ENCODE measurements around a stretch of chr17.

DNA sequence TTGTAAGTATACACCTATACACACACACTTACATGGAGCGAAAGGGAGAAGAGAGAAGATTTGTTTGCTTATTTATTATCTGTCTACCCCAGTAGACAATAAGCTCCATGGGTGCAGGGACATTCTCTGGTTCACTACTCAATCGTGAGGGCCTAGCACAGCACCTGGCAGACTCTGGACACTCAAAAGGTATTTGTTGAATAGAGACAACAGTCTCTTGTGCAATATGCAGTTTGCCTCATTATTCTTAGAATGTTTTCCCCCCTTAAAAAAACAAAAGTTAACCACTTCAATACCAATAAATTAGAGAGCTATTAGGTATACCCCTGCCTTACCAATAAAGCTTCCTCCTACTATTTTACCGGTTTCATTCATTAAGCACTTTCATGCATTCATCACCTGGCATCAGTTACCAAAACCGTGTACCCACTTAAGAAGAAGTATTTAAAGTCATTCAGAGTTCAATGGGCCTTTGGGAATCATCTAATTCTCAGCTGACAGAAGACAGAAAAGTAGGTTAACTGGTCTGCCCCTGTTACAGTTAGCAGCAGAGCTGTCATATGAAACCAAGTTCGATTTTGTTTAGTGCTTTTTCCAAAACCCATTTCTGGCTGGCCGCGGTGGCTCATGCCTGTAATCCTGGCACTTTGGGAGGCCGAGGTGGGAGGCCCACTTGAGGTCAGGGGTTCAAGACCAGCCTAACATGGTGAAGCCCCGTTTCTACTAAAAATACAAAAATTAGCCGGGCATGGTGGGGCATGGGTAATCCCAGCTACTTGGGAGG is 1.8 kb downstream of the AKAP10 start:
- RRBS = no CpG with 5 or more reads among the region's 10 CpGs

GRCh38 chr17:19992688-19993288 is 15.2 kb upstream of the AKAP10 start:
- RRBS = no CpG with 5 or more reads among the region's 18 CpGs

- RRBS = no CpG with 5 or more reads among the region's 16 CpGs
These were observed 86.1 kb downstream of the SPECC1 start for GRCh38 chr17:20095058-20095776.

GRCh38 chr17:20156937-20157028 is 147.6 kb downstream of the SPECC1 start:
- RRBS = no CpG with 5 or more reads among the region's 1 CpG

DNA sequence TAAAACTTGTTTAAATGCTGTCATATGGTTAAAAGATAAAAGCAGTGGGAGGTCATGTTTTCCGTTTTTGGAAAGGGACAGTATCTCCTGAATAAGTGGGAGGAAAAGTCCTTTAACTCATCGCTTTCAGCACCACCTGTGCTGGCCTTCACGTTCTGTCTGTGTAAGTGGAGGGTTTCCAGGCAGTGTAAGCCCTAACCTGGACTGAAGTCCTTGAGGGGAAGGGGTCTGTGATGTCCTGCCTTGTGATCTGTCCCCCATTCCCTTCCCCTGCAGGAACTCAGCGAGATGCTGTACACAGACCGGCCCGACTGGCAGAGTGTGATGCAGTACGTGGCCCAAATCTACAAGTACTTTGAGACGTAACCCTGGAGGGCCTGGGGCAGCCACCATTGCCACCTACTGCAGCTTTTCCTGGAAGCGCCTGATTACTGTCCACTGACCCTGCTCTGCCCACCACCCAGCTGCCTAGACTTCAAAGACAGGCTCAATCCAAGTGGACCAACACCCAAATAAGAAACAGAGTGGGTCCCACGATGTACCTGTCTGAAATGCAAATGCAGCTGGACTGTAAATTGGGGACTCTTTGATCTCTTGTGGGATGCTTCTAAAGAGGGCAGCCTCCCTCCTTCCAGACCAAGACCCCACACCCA is 153.5 kb downstream of the LGALS9B start:
- RRBS = no CpG with 5 or more reads among the region's 10 CpGs

GRCh38 chr17:20706828-20707368 is 127.4 kb downstream of the CDRT15L2 start:
- RRBS = no CpG with 5 or more reads among the region's 15 CpGs

DNA sequence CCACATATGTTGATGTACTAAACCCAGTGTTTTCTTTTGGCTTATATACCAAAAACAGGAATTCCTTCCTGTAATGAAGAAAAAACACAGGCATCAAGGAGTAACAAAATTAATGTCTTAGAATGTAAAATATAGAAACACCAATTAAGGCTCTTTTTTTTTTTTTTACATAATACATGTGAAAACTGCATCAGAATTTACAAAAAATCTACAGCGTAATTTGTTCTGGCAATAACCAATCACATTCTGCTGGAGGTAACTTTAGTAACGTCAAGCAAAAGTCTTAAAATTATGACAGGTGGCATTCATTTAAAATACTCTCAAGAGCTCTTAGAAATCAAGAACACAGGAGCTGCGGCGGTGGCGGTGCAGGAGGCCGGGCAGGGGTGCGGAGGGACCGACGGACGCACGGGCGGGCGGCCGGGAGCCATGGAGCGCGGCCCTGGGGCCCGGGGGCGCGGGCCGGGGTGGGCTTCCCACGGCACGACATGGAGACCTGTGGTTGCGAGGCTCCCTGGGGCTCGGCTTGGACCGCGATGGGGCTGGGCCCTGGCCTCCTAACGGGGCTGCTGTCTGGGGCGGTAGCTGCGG is 202.4 kb downstream of the USP22 start:
- RRBS = no CpG with 5 or more reads among the region's 29 CpGs

- RRBS = 30% methylated on average over 7 of the region's 65 CpGs
These were observed 199.1 kb downstream of the USP22 start for GRCh38 chr17:20843669-20844184.

- RRBS = no CpG with 5 or more reads among the region's 2 CpGs
These were observed 122.0 kb downstream of the USP22 start for GRCh38 chr17:20920717-20921333.

DNA sequence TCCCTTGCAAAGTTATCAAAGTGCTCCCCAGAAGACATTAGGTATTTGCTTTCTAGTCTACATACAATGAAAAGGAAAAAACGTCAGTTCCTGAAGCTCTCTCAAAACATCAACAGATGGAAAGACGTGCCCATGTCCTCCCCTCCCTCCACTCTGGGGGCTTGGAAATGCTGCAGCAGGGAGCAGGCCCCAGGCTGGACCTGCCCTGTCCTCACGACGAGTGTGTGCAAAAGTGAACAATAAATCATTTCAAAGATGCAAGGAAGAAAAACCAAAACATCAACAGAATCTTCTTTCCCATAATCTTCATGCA is 118.5 kb downstream of the USP22 start:
- RRBS = no CpG with 5 or more reads among the region's 4 CpGs

DNA sequence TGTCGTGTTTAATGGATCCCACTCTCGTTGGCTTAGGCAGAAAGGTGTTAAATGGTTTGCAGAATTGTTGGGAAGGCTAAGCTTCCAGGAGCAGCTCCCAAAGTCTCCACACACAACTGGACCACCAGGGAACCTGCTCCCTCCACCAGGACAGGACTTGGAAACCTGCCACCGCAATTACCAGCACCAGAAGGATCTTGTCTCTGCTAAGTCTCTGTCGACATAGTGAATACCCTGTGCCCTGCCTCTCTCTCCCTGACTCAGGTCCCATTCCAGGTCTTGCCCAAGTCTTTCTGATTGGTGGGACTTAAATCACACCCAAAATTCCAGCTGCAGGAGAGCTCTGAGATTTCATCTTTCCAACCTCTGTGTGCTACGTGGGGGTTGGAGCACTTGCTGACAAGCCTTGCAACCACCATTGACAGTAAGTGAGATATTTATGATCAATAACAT is 86.9 kb downstream of the USP22 start:
- RRBS = no CpG with 5 or more reads among the region's 5 CpGs

- RRBS = no CpG with 5 or more reads among the region's 7 CpGs
These were observed 25.9 kb downstream of the USP22 start for GRCh38 chr17:21016937-21017333.

DNA sequence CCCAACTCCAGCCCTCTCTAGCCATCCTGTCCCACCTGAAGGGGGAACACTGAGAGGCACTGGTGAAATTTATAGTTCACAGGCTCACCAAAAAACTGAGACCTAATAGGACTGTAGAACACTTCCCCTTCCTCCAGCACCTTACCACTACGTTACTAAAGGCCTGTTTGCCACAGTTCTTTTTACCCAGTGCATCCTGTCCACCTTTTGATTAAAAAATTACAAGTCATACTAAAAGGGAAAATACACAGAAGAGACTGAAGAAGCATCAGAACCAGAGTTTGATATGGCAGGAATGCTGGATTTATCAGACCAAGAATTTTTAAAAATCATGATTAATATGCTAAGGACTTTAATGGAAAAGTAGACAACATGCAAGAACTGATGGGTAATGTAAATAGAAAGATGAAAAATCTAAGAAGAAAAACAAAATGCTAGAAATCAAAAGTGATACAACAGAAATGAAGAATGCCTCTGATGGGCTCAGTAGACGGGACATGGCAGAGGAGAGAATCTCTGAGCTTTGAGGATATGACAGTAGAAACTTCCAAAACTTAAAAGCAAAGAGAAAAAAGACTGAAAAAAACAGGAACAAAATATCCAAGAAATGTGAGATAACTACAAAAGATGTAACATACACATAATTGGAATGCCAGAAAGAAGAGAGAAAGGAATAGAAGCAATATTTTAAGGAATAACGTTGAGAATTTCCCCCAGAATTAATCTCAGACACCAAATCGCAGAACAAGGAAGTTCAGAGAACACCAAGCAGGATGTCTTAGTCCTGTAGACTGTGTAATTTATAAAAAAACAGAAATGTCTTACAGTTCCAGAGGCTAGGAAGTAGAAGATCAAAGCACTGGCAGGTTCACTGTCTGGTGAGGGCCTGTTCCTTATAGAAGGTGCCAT is 26.3 kb downstream of the DHRS7B start:
- RRBS = no CpG with 5 or more reads among the region's 4 CpGs

DNA sequence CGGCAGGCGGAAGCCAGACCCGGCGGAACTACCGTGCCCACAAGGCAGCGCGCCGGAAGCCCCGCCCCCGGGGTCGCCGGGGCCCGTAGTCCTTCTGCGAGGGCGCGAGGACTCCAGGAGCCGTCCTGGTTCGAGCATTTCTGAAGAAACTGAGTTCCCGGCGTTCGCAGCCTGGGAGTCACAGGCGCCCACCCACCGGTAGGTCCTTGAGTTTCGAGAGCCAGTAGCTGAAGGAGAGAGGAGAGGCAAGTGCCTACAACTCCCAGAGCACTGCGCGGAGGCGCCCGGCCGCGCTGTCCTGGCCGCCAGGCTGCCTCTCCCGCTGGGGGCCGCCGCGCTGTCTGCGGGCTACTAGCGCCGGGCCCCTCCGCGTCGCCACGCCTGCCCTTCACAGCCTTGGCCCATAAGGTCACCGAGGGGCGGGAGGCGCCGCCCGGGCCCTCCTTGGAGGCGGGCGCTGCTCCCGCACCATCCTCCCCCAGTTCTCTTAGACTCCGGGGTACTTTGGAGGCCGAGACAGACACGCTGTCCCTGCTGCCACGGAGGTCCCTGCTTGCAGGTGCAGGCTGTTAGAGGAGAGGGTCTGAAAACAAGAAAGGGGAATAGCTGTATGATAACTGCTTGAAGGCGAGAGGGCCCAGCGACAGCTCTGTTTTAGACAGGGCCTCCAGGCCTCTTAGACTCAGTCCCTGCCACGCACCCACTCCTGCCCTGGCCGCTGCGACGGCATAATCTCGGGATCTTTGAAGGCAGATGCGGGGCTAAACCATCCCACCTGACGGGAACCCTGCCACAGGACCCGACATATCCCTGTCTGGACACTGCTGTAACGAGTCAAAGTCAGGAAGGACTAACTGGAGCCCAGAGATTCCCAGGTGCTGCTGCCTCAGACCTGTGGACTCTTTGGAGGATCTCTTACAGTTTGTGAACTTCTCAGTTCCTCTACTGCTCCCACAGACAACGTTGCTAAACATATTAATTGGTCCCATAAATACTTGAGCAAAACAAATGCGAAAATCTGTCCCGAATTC is 607 bp upstream of the TMEM11 start:
- RRBS = under 1% methylated on average over 38 of the region's 68 CpGs

- RRBS = no CpG with 5 or more reads among the region's 2 CpGs
These were observed 18.0 kb upstream of the TMEM11 start for GRCh38 chr17:21231867-21232496.

- RRBS = no CpG with 5 or more reads among the region's 20 CpGs
These were observed 11.7 kb downstream of the KCNJ12 start for GRCh38 chr17:21387651-21388466.

DNA sequence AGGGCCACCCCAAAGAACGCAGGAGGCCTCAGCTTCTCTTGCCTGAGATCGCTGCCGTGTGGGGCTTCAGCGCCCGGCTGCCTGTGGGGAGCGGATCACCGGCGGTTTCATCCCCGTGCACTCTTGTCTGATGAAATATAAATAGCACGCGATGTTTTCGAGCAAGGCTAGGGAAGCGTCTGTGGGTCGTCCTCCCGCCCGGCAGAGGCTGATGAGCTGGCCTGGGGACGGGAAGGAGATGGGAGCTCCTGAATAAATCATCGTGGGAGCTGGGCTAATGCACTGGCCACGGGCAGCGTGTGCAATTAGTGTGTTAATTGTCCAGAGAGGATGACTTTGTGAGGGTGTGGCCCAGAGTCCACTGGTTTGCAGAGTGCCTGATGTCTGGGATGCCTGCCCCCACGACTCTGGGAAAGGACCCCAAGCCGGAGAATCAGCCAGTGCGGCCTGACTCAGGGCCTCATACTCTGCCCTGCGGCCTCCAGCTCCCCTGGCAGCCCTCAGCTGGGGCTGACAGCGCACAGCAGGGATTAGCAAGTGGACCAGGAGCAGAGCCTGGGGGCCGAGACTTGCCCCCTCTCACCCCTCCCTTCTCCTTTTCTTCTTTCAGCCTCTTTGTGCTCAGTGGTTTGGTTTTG is 21.3 kb downstream of the KCNJ12 start:
- RRBS = 33% methylated on average over 7 of the region's 26 CpGs

DNA sequence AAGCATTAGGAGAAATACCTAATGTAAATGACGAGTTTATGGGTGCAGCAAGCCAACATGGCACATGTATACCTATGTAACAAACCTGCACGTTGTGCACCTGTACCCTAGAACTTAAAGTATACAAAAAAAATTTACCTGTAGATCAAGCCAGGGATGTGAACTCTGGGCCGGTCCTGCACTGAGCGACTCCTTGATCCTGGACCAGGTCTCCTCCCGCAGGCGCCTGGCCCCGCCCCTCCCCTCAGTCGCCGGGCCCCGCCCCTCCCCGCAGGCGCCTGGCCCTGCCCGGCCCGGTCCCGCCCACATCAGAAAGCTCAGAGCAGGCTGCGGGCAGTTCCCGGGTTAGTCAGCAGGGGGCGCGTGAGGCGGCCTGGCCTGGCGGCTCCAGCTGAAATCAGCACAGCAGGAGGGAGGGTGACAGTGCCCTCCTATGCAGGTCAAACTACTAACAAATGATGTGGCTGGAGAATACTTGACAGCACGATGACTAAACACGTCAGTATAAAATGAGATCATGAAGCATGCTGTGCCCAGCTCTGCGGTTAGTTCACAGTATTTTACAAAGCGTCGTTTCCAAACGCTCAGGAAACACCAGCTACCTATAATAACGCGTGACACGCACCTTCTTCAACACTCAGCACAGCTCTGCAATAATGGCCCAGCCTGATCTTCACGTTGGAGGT is 80.8 kb downstream of the KCNJ12 start:
- RRBS = 5% methylated on average over 14 of the region's 31 CpGs

GRCh38 chr17:27244466-27245833 is 49.0 kb upstream of the WSB1 start:
- RRBS = no CpG with 5 or more reads among the region's 23 CpGs

Measured in NB4 (cell line).